Mesenchymal stem cell of adipose (primary cell): ENCODE measurements around a stretch of chr20.

GRCh38 chr20:44207163-44207765 lies 3.3 kb downstream of the OSER1 start:
- CAGE, long polyA plus RNA: no peak

DNA sequence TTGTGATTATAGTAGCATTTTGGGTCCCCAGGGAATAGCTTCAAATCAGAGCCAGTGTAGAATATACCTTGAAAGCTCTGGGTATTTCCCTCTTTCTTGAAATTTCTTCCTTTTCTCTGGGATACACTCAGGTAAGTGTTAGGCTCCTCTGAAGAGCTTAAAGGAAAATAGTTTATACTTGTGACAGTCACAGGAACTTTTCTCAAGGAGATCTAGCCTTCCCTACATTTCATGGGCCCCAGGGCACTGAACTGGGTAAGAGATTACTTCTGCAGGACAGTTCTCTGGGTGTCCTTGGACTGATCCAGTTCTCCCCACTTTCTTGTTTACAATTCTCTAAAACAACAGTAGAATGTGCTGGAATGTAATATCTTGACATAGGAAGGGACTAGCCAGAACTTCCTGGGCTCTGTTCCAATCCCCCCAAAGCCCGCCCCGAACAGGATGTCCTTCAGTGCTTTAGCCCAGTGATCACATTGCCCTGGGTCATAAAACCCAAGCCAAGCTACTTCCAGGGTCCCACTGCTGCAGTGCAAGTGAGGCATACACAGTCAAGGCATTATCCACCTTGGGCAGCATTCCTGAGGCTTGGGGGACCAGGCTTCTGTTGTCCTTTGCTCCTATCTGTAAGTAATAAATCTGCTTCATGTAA lies 23.8 kb downstream of the FITM2 start:
- CAGE, long polyA plus RNA: no peak

DNA sequence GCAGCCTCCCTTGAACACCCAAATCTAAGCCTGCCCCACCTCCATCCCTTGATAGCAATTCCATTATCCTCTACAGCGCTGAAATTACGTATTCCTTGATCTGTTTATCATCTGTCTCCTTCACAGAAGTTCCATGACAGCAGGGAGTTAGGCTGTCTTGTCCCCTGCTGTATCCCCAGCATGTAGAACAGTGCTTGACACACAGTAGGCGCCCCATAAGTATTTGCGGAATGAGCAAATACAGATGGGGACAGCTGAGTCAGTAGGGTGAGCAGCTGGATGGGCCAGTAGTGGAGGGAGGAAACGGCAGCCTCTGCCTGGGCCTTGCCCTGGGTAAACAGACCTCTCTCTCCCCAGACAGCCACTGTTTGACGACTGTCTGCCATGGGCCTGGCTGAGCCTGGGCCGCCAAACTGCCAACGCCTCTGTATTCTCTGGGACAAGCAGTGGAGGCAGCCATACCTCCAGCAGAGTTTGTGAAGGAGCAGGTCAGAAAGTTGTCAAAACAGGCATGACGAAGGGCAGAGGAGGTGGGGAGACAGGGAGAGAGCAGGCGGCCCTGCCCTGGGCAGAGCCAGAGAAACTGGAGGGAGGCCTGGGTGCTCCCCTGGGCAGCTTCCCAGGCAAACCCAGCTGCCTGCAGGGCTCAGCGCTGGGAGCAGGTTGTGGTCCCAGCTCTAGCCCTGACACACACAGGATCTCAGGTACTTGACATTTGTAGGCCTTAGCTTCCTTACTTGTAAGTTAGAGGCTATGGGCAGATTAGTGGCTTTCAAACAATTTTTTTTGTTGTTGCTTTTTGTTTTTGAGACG lies 15.2 kb downstream of the HNF4A start:
- CAGE, long polyA plus RNA: no peak

DNA sequence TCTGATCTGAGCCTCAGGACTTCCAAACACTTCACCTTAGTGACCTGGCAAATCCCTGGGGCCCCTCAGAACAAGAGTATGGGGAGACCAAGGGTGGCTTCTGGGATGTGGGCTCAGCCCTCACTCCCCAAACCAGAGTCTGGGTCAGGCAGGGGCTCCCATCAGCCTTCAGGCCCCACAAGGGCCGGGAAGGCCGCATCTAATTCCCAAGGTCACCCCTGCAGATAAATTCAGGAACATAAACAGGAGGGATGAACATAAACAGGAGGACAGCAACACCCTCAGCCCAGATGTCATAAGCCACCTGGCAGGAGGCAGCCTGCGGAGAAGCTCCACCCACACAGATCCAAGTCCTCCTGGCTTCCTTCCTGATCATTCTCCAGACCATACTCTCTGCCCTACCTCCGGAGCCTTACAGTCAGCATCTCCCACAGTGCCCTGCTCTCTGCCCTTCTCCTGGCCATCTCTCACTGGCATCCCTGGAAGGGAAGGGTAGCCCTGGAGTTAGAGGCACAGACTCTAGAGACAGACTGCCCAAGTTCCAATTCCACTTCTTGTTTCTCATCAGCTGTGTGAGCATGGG lies 37.6 kb downstream of the HNF4A start:
- CAGE, long polyA plus RNA: no peak

DNA sequence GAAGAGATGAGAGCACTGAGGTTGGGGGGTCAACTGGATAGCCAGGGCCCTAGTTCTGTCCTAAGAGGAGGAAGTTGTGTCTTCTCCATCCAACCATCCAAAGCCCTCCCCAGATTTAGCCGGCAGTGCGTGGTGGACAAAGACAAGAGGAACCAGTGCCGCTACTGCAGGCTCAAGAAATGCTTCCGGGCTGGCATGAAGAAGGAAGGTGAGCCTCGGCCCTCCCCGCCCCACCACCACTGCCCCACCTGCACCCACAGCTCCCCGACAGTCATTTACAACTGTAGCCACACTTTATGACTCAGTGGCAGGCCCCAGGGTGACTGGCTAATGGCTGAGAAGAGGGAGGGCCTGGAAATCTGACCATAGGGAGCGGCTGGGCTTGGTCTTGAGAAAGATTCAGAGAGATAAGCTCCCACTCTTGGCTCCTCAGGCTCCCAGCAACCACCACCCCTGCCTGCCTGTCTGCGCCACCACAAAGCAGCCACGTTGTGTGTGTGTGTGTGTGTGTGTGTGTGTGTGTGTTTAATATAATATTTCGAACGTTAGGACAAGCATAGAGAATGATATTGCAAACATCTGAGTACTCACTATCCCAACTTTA lies 51.9 kb downstream of the HNF4A start:
- CAGE, long polyA plus RNA: no peak

DNA sequence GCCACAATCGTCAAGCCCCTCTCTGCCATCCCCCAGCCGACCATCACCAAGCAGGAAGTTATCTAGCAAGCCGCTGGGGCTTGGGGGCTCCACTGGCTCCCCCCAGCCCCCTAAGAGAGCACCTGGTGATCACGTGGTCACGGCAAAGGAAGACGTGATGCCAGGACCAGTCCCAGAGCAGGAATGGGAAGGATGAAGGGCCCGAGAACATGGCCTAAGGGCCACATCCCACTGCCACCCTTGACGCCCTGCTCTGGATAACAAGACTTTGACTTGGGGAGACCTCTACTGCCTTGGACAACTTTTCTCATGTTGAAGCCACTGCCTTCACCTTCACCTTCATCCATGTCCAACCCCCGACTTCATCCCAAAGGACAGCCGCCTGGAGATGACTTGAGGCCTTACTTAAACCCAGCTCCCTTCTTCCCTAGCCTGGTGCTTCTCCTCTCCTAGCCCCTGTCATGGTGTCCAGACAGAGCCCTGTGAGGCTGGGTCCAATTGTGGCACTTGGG lies 46.0 kb upstream of the TTPAL start:
- CAGE, long polyA plus RNA: no peak

DNA sequence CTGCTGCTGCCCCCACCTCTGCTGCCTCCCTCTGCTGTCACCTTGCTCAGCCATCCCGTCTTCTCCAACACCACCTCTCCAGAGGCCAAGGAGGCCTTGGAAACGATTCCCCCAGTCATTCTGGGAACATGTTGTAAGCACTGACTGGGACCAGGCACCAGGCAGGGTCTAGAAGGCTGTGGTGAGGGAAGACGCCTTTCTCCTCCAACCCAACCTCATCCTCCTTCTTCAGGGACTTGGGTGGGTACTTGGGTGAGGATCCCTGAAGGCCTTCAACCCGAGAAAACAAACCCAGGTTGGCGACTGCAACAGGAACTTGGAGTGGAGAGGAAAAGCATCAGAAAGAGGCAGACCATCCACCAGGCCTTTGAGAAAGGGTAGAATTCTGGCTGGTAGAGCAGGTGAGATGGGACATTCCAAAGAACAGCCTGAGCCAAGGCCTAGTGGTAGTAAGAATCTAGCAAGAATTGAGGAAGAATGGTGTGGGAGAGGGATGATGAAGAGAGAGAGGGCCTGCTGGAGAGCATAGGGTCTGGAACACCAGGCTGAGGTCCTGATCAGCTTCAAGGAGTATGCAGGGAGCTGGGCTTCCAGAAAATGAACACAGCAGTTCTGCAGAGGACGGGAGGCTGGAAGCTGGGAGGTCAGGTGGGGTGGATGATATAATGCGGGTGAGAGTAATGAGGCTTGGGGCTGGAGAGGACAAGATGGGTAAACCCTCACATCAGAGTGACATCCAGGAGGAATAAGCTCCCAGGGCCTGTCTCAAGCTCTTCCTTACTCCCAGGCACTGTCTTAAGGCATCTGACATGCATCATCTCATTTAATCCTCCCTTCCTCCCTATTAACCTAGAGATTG lies 45.3 kb upstream of the TTPAL start:
- CAGE, long polyA plus RNA: no peak

- CAGE, long polyA plus RNA: no peak
Measured at GRCh38 chr20:44434613-44434789, 41.2 kb upstream of the TTPAL start.

- CAGE, long polyA plus RNA: no peak
Measured at GRCh38 chr20:44435466-44436245, 40.0 kb upstream of the TTPAL start.

DNA sequence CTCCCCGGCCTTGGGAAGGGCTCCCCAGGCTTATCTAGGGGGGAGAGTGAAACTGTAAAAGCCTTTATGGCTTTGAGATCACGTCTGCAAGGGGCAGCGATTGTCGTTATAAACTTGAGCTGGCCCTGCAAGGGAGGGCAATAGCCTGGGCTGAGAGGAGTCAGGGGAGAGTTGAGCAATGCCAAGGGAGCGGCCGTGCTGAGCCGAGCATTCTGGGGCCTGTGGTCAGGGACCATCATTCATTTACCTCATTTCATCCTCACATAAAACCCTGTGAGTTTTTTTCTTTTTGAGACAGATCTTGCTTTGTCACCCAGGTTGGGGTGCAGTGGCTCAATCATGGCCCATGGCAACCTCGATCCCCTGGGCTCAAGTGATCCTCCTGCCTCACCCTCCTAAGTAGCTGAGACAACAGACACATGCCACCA lies 32.9 kb upstream of the TTPAL start:
- CAGE, long polyA plus RNA: no peak

- CAGE, long polyA plus RNA: no peak
Measured at GRCh38 chr20:44478184-44478586, 2.5 kb downstream of the TTPAL start.

- CAGE, long polyA plus RNA: no peak
Measured at GRCh38 chr20:44536351-44536639, 14.4 kb upstream of the SERINC3 start.

- CAGE, long polyA plus RNA: no peak
Measured at GRCh38 chr20:44616592-44617153, 34.3 kb downstream of the PKIG start.

- CAGE, long polyA plus RNA: no peak
Measured at GRCh38 chr20:44646149-44646694, 5.3 kb downstream of the ADA start.

DNA sequence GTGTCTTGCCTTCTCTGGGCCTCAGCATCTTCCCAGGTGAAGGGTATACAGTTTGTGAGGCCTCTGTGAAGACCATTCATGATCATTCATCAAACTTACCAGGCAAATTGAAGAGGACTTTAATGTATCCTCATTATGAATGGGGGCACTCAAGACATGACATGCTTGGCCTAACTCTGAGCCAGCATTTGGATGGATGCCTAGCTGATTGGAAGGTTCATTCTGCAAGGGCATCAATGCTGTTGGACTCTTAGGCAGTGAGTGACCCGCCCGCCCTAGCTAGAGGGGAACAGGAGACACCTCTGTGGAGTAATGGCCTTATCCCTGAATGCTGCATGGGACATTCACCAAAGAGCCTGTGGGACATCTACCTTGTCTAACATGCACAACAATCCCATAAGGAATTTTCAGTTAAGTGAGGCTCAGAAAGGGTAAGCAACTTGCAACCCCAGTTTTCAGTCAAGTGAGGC lies 522 bp downstream of the CCN5 start:
- CAGE, long polyA plus RNA: no peak

DNA sequence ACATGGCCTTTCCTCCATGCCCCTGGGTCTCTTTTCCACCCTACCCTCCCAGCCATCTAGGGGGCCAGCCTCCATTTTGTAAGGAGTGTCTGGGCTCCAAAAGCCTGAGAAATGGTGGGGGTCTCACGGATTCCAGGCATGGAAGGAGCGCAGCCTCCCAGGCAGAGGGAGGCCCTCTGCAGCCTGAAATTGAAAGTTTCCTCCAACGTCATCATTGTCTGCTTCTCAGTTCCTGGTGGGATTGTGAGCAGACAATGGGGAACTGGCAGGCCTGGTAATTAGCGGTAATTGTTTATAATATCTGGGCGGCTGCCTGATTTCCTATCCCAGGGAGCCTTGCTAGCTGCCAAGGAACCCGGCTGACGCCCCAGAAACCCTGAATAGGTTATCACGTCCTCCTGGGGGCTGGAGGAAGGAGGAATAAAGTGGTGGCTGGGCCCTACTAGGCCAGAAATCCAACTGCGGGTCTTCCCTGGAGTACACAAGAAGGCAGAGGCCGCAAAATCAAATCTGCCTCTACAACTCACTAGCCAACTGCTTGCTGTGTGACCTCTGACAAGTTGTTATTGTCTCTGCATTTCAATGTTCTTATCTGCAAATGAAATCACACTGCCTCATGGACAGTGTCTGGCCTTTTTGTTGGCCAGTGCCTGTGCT lies 16.8 kb downstream of the KCNK15 start:
- CAGE, long polyA plus RNA: no peak

GRCh38 chr20:44908914-44909238 lies 984 bp upstream of the PABPC1L start:
- CAGE, long polyA plus RNA: no peak

DNA sequence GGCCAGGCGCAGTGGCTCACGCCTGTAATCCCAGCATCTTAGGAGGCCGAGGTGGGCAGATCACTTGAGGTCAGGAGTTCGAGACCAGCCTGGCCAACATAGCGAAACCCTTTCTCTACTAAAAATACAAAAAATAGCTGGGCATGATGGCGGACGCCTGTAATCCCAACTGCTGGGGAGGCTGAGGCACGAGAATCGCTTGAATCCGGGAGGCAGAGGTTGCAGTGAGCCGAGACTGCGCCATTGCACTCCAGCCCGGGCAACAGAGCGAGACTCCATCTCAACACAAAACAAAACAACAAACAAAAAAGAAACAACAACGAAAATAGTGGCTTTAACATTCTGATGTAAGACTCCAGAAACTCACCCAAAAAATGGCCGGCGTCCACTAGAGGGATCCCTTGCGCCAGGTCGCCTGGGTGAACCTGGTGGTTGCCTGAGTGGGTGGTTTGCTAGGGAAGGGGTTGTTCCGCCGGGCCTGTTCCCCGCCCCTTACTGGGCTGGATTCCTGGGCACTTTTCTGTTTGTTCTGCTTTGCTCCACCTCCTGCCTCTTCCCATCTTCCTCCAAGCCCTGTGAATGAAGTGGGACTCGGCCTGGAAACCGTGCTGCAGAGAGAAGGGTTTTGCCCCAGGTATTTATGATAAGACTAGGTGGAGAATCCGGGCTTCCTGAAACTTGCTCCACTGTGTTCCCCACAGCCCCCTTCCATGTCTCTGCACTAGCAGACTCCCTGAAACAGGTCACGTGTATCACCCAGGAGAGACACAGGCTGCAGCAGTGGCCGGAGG lies 1.5 kb downstream of the PABPC1L start:
- CAGE, long polyA plus RNA: no peak

GRCh38 chr20:44958823-44959646 lies 1.2 kb downstream of the TOMM34 start:
- CAGE, long polyA plus RNA: no peak

- CAGE, long polyA plus RNA: no peak
Measured at GRCh38 chr20:45059109-45059732, 41.7 kb downstream of the KCNS1 start.